Thyroid gland (tissue), 7 donors: ENCODE measurements around the gene GZMA.

GRCh38 chr5:54298823-54299303 is 11.5 kb downstream of the ARL15 start:
- PRO-cap, 2 experiments, result no peak in any of the 2 experiments
- RAMPAGE, long total RNA, 5 experiments, result no peak in any of the 5 experiments

DNA sequence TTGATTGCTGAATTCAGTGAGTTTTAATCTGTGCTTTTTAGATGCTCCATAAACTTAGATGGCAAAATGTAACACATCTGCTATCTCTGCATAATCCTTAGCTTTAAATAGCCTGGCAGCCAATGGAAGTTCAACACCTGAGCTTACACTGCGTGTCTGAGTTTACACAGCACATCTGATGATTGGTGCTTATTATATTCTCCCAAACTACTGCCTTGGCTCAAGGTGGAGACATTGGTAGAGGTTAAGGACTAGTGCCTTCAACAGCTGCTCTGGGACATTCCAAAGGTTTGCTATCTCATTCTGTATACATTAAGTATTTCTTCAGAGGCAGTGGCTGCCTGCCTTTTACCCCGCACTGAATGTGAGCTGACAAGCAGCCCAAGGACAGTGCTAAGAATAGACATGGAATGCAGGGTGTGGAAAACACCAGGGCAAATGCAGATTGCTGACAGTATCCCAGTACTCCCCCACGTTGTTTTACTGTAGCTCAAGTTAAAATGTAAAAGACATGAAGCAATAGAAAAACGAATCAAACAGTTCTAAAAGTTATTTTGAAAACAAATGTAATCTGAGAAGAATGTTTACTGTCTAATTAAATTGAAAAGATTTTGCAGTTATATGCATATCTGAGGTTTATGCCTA is 1.6 kb downstream of the HSPB3 start:
- PRO-cap, 2 experiments, result no peak in any of the 2 experiments
- RAMPAGE, long total RNA, 5 experiments, result no peak in any of the 5 experiments

DNA sequence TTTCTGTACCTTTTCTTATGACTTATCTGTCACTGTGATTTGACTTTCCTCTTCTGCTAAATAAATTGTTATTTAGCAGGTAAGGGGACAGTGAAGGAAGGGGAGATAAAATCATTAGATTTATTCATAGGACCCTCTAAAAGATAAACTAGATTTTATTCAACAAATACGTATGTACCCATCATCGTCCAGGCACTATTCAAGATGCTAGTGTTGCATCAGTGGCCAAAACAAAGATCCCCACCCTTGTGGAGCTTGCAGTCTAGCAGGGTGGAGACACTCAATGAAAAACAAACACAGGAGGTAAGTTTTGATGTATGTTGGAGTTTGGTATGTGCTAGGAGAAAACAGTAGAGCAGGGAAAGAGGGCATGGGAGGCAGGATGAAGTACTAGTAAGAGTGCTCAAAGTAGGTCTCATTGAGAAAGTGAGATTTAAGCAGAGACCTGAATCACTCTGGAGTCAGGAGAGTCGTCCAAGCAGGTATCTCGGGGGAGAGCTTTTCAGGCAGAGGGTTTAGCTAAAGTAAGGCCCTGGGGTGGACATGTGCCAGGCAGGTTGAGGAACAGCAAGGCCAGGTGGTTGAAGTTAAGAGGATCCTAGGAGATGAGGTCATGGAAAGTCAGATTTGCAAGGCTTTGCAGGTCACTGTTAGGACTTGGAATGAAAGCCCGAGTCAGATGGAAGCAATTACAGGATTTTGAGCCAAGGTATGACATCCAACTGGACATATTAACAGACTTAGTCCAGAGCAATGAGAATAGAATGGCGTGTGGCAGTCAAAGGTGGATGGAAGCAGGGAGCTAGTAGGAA is 9.1 kb downstream of the SNX18 start:
- PRO-cap, 2 experiments, result no peak in any of the 2 experiments
- RAMPAGE, long total RNA, 5 experiments, result no peak in any of the 5 experiments

- PRO-cap, 2 experiments, result no peak in any of the 2 experiments
- RAMPAGE, long total RNA, 5 experiments, result no peak in any of the 5 experiments
Observed at GRCh38 chr5:54703656-54704312, 186.2 kb downstream of the SNX18 start.

GRCh38 chr5:54772792-54773221 is 212.6 kb downstream of the ESM1 start:
- PRO-cap, 2 experiments, result no peak in any of the 2 experiments
- RAMPAGE, long total RNA, 5 experiments, result no peak in any of the 5 experiments

GRCh38 chr5:55096699-55097370 is 5.6 kb upstream of the GZMA start:
- PRO-cap, 2 experiments, result no peak in any of the 2 experiments
- RAMPAGE, long total RNA, 5 experiments, result no peak in any of the 5 experiments

DNA sequence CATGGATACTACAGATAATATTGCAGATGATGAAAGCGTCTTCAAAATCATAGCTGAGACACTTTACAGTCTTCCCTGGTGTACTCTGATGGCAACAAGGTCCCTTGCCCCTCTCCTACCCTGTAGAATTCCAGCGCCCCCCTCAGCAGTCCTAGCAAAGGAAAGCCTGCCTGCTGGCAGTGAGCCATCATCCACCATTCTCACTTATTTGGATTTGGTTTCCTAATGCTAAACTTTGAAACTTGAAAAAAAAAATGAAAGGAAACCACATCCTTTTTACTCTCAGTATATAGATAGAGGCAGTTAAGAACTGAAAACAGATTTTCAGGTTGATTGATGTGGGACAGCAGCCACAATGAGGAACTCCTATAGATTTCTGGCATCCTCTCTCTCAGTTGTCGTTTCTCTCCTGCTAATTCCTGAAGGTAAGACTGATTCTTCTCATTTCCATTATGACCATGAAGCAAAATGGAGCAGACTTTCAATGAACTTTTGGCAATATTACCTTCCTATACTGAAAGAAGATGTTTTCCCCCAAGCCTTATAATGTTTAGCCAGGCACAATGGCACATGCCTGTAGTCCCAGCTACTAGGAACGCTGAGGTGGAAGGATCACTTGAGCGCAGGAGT is at the start of gene GZMA:
TSS of gene GZMA (plus strand) at position 319 of the 630 bp plus-strand sequence.
- PRO-cap, 2 experiments, result no peak in any of the 2 experiments
- RAMPAGE, long total RNA, 5 experiments, result start-site peak on the plus strand in 2 of 5 experiments, centred at position 317 of the sequence, 21 to 40 reads per replicate

- PRO-cap, 2 experiments, result peak in 1 of 2 experiments; most common minus-strand start chr5:55530964 (in 1)
- RAMPAGE, long total RNA, 5 experiments, result no peak in any of the 5 experiments
Observed at GRCh38 chr5:55530437-55531096, 4.2 kb downstream of the PLPP1 start.

- PRO-cap, 2 experiments, result no peak in any of the 2 experiments
- RAMPAGE, long total RNA, 5 experiments, result no peak in any of the 5 experiments
Observed at GRCh38 chr5:55535583-55535961, 808 bp upstream of the PLPP1 start.

- PRO-cap, 2 experiments, result no peak in any of the 2 experiments
- RAMPAGE, long total RNA, 5 experiments, result no peak in any of the 5 experiments
Observed at GRCh38 chr5:55691003-55692272, 20.7 kb downstream of the SLC38A9 start.

GRCh38 chr5:55935459-55935824 is 59.3 kb downstream of the IL6ST start:
- PRO-cap, 2 experiments, result no peak in any of the 2 experiments
- RAMPAGE, long total RNA, 5 experiments, result no peak in any of the 5 experiments

GRCh38 chr5:55938444-55938880 is 56.3 kb downstream of the IL6ST start:
- PRO-cap, 2 experiments, result no peak in any of the 2 experiments
- RAMPAGE, long total RNA, 5 experiments, result no peak in any of the 5 experiments

- PRO-cap, 2 experiments, result no peak in any of the 2 experiments
- RAMPAGE, long total RNA, 5 experiments, result no peak in any of the 5 experiments
Observed at GRCh38 chr5:56167622-56167957, 65.5 kb downstream of the ANKRD55 start.

DNA sequence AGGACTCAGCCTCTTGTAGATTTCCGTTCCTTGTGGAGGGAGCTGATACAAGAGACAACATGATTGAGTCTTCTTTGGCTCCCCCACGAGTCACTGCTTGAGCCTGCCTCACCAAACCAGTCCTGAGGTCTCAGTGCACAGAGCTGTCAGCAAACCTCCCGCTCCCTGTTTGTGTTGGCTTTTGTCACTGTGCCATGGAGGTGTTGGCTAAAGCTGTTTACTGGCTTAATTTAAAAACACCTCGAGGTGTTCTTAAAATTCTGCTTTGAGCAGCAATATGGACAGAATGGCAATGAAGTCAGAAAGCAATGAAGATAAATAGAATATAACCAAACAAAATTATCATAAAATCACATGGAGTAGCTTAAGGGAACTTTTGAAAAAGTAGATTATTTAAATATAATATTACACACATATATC is 234.1 kb upstream of the ANKRD55 start:
- PRO-cap, 2 experiments, result no peak in any of the 2 experiments
- RAMPAGE, long total RNA, 5 experiments, result no peak in any of the 5 experiments

DNA sequence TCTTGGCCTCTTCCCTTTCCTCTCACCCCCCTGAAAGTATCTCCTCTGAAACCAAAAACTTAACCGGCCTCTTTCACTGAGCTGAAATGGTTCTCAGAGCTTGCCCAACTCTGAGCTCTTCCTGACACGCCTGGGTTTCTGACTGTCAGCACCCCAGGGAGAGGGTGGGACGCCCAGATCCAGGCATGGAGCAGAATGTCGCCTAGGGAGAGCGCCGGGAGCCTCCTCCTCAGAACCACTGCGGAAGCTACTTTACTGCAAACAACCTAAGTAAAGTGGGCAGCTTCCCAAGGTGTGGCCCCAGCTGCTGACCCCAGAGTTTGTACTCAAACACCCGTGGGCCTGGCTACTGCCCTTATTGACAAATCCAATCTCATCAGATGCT is 226.2 kb upstream of the MAP3K1 start:
- PRO-cap, 2 experiments, result no peak in any of the 2 experiments
- RAMPAGE, long total RNA, 5 experiments, result no peak in any of the 5 experiments

- PRO-cap, 2 experiments, result no peak in any of the 2 experiments
- RAMPAGE, long total RNA, 5 experiments, result no peak in any of the 5 experiments
Observed at GRCh38 chr5:56686139-56687257, 128.9 kb upstream of the MAP3K1 start.

DNA sequence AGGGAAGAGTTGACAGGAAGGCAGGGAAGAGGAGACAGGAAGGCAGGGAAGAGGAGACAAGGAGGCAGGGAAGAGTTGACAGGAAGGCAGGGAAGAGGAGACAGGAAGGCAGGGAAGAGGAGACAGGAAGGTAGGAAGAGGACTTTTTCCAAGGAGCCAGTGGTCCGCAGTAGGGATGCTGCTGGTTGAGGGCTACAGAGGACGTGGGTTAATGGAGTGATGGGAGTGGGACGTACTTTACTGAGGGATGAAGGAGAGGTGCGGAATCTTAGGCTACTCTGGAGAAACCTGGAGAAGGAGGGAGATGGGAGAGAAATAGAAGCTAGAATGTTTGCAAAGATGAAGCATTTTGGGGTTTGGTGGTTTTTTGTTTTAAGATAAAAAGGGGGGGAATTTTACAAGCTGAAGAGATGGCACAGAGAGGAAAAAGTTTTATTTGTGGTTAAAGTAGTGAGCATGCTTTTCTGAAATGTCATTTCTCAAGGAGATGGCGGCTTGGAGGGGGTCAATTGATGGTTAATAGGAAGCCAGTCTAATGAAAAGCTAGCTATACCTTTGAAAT is 20.1 kb downstream of the MAP3K1 start:
- PRO-cap, 2 experiments, result no peak in any of the 2 experiments
- RAMPAGE, long total RNA, 5 experiments, result no peak in any of the 5 experiments

- PRO-cap, 2 experiments, result no peak in any of the 2 experiments
- RAMPAGE, long total RNA, 5 experiments, result no peak in any of the 5 experiments
Observed at GRCh38 chr5:57054694-57055253, 102.9 kb upstream of the MIER3 start.

DNA sequence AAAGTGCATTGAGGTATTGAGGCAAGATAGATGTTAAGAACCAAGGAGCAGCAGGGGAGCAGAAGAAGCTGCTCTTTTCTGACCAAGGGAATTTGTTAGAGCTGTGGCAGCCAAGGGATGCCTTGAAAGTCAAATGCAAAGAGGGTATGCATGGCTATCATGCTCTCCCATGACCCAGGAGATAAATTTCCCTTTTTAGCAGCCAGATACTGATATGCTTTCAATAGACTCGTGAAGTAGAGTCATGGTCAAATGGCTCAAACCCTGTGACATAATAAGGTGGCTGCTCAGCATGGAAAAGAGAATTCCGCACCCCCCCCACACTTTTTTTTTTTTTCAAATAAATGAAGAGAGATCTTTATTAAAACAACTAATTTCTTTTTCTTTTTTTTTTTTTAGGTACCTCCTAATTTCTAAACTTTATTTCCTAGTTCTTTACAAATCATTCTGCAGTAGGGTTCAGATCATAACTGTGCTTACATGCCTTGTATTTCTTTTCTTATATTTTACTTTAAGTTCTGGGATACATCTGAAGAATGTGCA is 180.9 kb upstream of the ACTBL2 start:
- PRO-cap, 2 experiments, result no peak in any of the 2 experiments
- RAMPAGE, long total RNA, 5 experiments, result no peak in any of the 5 experiments

DNA sequence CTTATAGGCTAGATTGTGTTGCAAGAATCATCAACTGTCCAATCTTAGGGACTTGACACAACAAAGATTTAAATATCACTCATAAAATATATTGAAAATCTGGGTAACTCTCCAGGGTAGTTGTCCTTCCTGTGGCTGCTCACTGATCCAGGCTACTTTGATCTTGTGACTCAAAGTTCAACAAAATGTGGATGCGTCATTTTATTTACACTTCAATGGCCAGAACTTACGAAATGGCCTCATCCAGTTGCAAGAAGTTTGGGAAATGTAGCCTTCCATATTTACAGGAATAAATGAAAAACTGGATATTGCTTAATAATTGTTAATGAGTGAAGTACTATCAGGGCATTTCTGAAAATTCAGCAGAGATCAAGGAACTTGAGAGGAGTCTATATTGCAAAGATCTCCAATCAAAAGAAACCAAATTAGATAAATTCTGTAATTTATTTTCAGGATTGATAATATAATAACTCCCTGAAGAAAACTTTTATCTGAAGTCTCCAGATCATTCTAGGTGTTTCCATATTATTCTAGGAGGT is 235.6 kb upstream of the ACTBL2 start:
- PRO-cap, 2 experiments, result no peak in any of the 2 experiments
- RAMPAGE, long total RNA, 5 experiments, result no peak in any of the 5 experiments